H9 (cell line): ENCODE measurements around a stretch of chr10.

DNA sequence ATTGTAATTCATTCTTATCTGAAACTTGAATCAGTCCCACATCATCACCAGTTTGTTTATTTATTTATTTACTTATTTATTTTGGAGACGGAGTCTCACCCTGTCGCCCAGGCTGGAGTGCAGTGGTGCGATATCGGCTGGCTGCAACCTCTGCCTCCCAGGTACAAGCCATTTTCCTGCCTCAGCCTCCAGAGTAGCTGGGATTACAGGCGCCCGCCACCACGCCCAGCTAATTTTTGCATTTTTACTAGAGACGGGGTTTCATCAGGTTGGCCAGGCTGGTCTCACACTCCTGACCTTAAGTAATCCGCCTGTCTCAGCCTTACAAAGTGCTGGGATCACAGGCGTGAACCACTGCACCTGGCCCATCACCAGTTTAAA lies 4.1 kb downstream of the PDZD8 start:
- PRO-cap = no peak

DNA sequence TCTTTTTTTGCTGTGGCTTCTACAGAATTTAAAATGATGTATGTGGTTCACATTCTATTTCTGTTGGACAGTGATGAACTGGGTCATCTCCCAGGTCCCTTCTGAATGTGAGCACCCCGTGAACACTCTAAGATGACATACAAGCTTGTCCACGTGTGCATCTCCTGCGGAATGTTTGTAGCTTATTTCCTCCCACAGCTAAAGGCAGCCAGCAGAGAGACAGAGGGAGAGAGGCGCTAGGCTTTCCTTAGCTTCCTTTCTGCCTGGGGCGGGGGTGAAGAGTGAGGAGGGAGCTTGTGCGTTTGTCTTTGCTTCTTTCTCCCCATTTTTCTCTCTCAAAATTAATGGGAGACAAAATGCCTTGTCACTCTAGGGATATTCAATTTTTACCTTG lies 219.2 kb downstream of the EMX2 start:
- PRO-cap = no peak

DNA sequence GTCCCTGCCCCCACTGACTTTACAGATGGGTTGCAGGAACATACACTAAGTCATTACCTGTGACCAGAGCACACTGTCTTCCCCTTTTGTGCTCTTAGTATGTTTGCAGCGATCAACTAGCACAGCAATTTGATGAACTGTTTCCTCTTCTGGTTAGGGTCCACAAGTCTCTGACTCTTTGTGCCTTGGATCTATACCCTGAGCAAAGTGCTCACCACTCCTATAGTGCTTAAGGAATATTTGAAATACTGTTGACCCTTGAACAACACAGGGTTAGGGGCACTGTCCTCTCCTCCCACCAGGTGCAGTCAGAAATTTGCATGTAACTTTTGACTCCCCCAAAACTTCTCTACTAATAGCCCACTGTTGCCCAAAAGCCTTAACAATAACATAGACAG lies 145.6 kb downstream of the RAB11FIP2 start:
- PRO-cap = unidirectional peak, minus-strand start at position 101 of the sequence

- PRO-cap = no peak
These were observed 28.8 kb downstream of the RAB11FIP2 start for GRCh38 chr10:118017820-118018367.

- PRO-cap = no peak
These were observed 13.1 kb upstream of the RAB11FIP2 start for GRCh38 chr10:118059890-118060107.

DNA sequence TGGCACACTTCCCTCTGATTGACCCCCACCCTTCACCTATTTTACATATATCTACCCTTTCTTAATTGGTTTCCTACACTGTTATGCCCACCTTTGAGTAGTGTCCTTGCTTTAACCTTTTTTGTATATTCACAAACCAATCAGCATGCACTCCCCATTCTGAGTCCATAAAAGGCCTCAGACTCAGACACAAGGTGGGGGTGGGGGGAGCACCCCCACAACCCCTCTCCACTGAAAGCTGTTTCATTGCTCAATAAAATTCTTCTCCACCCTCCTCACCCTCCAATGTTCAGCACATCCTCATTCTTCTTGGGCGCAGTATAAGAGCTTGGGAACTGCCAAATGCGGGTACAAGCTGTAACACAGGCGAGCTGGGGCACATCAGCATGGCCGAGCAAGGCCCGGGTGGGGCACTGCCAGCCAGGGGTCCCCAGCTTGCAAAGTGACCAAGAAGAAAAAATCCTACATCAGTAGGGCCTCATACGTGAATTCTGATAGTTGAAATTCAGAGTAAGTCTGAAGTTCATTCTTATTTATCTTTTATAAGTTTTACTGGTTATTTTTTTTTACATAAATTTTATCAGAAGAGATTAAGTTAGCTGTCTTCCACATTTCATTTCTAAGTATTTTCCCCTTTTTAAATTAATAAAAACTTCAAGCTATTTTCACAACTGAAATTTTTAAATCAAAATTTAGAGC lies 50.1 kb downstream of the CACUL1 start:
- PRO-cap = no peak

GRCh38 chr10:118753849-118754619 lies 736 bp downstream of the CACUL1 start:
- PRO-cap = unidirectional peak, plus-strand start at chr10:118754041; bidirectional peak, plus-strand start at chr10:118754252, minus-strand start at chr10:118754438

DNA sequence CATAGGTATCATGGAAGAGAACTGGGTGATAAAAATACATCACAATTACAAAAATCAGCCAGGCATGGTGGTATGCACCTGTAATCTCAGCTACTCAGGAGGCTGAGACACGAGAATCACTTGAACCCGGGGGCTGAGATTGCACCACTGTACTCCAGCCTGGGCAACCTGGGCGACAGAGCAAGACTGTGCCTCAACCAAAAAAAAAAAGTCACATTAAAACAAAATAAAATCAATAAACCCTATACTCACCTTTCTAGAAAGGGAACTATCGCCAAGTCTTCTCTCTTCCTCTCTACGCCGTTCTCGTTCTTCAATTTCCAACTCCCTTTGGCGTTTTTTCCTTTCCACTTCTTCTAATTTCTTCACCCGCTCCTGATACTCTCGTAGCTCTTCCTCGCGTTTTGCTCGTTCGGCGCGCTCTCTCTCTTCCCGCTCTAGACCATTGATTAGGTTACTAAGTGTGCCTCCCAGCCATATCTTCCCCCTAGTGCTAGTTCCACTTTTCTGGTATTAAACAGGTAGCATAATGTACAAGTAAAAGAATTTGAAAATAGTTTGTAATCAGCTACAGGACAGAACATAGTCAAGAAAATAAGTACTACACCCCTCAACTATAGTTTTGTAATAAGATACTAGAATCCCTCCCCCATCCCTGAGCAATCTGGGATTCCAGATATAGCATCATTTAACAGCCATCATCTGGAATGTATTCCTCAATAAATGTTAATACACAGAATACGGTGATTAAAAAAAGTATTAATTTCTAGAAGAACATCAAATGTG lies 20.2 kb downstream of the NANOS1 start:
- PRO-cap = unidirectional peak, minus-strand start at position 359 of the sequence

DNA sequence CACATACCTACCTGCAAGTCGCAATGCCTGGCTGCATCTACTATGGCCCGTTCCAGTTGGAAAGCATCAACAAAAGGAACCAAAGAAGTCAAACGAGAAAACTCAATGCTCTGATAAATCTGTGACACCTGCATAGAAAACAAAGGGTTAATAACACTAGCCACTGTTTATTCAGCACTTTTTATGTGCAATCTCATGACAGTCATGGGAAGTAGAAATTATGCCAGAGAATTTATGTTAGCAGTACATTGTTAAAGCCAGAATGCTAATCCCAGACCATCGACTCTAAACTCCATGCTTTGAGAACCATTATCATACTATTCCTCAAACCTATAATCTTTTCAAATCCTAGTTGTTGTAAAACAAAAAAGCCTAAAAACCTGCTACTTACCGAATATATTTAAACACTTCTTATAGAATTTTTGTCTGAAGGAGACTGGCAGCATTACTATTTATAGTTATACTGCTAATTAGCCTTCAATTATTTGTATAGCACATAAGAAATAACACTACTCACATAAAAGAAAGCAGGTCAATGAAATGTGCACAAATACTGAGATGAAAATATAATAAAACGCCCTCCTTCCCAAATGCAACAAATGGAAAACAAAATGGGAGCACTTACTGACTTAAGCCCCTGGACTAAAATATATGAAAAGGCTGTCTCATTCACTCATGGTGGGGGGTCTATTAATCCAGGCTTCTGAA lies 20.9 kb downstream of the EIF3A start:
- PRO-cap = no peak

- PRO-cap = no peak
These were observed 825 bp downstream of the PRDX3 start for GRCh38 chr10:119177649-119178324.

- PRO-cap = no peak
These were observed 64.1 kb downstream of the GRK5 start for GRCh38 chr10:119271045-119272200.

DNA sequence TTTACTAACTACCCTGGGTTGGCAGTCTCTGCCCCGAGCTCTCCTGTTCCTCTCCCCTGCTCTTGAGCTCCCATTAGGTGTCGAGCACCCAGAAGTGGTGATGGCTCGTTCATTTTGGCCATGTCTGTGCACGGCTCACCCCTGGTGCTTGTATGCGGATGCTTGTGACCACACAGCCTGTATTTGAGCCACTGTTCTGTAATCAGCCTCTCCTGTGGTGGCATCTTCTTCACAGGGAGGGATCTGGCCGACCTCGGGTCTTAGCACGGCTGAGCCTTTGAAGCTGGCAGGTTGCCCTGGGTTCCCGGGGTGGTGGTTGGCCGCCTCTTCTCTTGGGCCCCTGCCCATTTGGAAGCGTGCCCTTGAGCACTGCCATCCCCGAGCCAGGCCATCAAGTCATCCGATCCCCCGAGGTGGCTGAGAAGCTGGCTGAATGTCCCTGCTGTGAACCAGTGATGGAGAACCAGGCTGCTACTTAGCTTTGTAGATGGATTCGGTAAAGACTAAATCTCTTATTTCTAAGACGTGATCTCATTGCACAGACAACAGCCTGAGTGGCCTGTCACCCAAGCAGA lies 74.1 kb downstream of the GRK5 start:
- PRO-cap = no peak

DNA sequence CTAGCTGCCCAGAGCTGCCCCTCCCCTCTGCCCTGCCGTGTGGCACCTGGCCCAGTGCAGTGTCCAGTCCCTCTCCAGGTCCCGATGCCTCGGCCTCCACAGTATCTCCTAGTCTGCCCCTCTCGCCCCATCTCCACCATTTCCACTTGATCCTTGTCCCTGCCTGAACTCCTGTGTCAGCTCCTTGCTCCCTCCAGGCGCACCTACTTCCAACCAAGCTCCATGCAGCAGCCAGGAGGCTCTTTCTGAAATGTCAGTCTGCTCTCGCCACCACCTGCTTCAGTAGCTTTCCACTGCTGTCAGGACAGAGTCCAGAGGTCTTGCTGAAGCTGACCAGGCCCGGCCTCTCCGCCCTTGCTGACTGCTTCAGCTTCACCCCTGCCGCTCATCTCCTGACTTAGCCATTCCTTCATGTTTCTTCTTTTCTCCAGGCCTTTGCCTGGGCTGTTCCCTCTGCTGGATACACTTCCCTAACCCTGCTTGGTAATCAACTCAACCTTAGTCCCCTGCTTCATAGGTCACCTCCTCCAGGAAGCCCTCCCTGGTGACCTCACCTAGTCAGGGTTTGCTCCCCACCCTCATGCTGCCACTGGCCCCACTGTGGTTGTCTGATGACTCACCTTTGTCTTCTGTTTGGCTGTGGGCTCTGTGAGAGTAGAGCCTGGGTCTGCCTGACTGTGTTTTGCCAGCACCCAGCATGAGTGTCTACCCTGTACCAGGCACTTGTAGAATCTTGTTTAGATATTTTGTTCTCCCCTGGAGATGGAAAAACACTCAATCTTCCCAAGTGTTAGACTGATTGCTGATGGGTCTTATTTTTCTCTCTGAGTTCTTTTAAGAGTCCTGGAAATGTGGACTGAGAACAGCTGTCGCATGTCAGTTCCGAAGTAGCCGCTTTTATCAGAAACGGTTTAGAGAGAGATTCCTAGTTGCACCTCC lies 133.9 kb downstream of the GRK5 start:
- PRO-cap = no peak

DNA sequence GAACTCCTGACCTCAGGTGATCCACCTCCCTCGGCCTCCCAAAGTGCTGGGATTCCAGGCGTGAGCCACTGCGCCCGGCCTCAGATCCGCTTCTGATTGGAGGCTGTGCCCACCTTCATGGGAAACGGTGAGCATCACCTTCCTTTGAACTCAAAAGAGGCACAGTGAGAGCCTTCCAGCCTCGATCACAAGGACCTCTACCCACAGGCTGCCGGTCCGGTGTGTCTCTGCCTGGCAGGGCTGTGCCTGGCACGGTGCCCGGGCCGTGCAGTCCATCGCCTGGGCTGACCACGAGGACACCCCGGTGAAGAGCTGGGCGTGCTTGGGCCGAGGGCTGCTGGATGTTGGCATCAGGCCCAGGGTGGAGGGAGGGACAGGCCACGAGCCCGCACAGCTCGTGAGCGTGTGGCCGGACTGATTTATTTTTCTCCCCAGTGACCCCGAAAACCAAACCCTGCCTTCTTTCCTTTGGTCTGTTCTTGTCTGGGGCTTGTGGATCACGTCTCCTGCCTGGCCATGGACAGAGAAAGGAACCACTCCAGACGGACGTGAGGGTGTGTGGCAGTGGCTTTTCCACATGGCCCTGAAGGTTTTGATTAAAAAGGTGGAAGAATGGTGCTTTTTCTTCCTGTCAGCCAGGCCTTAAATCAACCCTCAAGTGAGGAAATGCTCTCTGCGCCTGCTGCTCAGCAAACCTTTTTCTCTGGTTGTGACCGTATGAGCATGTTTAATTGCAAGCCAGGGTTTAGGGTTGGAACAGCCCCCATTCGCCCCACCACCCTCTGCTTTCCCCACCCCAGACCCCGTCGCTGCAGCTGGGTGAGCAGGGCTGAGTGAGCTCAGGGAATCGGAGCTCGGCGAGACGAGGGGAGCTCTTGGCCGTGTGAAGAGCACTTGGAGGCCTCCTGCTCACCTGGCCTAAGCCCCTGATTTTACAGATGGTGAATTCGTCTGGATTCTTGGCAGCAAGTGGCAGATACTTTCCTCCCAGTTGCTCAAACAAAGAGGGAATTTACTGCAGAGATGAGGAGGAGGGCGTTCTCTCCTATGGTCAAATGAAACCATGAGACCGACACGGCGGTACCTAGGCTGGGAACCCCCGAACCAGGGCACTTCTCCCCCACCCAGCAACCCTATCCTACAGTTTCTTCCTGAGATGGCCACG lies 130.1 kb downstream of the RGS10 start:
- PRO-cap = no peak

- PRO-cap = bidirectional peak, plus-strand start at chr10:119595270, minus-strand start at chr10:119595075
These were observed 1.7 kb downstream of the TIAL1 start for GRCh38 chr10:119595157-119595437.

DNA sequence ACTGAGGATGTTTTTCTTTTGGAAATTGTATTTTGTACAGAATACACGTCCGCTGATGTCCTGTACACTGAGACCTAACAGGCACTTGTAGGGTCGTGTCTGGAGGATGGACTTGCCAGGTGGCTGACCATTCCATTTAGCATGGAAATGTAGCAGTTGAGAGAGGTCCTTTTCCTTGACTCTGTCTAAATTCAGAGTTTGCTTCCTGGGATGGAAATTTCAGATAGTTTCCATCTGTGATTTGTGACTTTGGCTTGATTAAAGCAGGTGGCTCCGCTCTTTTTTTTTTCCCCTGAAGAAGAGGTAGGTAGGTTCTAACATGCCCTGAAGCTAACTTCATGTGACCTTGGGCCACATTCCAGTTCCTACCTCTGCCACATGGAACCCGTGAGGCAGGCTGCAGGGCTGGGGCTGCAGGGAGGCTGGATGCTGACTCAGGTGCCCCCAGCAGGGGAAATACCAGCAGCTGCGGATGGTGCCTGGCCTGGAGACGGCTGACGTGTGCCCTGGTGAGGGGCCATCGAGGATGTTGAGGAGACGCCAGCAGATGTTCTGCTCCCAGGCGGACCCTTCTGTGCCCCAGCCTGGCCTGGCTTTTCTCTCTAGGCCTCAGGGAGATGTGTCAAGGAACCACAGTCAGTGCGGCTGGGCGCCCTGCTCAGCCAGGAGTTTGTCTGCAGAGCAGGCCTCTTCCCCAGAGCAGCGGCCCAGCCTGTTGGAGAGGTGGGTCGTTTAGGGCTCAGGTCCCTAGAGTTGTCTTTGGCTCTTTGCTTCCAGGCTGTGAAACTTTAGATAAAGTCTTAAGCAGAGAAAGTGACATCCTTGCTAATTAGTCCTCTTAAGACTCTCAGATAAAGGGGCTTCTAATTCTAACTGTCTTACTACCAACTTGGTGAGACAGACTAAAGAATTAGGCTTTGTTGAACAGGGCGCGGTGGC lies 8.7 kb downstream of the BAG3 start:
- PRO-cap = no peak

- PRO-cap = no peak
These were observed 29.7 kb downstream of the BAG3 start for GRCh38 chr10:119680529-119681612.

GRCh38 chr10:119687176-119687708 lies 36.1 kb downstream of the BAG3 start:
- PRO-cap = bidirectional peak, plus-strand start at chr10:119687625, minus-strand start at chr10:119687349

DNA sequence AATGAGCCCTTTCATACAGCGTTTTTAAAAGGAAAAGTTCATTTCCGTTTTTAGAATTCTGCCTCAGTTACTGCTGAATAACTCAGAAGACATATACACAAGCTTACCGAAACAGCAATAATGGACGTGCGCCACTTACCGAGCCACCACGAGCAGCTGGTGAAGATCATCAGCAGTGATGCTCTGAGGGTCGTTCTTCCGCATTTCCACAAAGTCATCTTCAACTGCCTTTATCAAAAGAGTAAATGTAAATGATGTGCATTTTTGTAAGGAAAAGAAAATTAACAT lies 40.8 kb downstream of the MCMBP start:
- PRO-cap = no peak

DNA sequence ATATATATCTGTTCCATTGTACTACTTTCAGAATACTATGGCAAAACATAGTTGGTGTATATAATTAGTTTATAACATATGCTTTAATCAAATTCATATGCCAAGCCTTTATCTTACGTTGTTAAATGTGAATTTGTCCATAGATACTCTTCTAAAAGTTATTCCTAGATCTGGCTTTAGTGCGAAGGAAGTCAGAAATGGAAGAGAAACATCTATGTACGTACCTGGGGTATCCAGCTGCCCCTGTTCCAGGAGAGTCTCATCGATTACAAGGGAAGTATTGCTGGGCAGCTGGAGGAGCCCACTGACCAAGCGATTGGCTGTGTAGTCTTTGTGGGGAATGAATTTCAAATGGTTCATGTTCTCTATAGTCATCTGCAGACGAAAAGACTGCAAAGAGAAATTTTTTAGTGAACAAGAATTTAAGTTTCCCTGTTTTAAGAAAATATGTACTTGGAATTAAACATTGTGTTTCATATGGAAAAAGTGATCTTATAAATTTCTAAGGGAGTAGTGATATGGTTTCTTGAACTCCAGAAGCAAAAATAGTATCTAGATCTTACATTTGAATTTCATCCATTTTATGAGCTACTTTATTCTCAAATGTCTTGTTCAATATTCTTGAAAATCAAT lies 34.2 kb downstream of the MCMBP start:
- PRO-cap = no peak